ENCODE results near the gene GAL.

GRCh38 chr11:68684142-68685320 is at the start of gene GAL:
Gene GAL (plus strand): TSS chr11:68684544.
- PRO-cap, 2 experiments, result peak in 2 of 2 experiments; most common plus-strand start chr11:68684544 (in 2)
- RAMPAGE, long total RNA, 5 experiments, result no peak in any of the 5 experiments

DNA sequence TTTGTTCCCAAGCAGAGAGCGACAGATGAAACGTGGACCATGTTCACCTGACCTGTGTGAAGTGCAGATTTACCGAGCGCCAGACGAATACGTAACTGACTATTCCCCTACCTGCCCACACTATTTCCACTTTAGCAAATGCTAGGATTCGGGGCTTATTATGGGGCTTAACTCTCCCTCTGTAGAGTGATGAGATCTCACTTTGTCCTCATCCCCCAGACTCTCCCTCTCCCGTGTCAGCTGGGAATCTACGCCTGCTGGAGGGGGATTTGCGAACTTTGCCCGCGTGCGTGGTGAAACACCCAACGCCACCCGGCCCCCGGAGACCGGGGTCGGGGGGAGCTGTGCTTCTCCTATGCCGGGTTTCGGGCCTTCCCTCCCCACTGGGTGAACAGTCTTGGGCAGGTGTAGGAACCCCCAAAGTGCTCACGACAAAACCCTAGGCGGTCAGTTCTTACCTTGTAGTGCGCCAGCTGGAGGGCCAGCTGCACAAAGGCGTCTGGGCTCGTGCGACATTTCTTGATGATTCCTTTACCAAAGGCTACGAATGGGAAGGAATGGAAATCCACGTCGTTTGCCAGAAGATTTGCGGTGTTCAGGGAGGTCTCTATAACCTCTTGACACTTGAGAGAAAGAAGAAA is 21.6 kb upstream of the TESMIN start:
- PRO-cap, 2 experiments, result no peak in any of the 2 experiments
- RAMPAGE, long total RNA, 5 experiments, result no peak in any of the 5 experiments

- PRO-cap, 2 experiments, result no peak in any of the 2 experiments
- RAMPAGE, long total RNA, 5 experiments, result no peak in any of the 5 experiments
Measured at GRCh38 chr11:68796808-68797318, 44.9 kb downstream of the CPT1A start.

- PRO-cap, 2 experiments, result no peak in any of the 2 experiments
- RAMPAGE, long total RNA, 5 experiments, result no peak in any of the 5 experiments
Measured at GRCh38 chr11:68812320-68812939, 29.3 kb downstream of the CPT1A start.

DNA sequence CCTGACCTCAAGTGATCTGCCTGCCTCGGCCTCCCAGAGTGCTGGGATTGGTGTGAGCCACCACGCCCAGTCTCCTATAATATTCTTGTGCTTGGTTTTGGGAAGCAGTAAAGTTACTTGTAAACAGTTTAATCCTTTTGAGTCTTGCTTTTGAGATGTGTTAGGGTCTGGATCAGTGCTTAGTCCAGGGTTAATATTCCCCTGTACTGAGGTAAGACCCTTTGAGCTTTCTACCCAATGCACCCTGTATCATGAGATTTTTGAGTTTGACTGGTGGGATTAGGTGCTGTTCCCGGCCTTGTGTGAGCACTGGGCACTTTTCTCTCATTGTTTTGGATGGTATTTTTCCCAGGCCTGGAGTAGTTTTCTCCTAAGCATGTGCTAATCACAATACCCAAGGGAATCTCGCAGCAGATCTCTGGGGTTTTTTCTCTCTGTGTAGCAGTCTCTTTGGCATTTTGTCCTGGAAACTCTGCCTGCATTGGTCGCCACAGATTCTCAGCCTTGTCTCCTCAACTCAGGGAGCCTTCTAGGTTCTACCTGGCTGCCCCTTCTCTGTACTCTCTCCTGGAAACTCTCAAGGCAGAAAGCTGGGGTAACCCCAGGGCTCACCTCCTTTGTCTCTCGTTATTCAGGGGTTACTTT is 19.9 kb downstream of the IGHMBP2 start:
- PRO-cap, 2 experiments, result no peak in any of the 2 experiments
- RAMPAGE, long total RNA, 5 experiments, result no peak in any of the 5 experiments

DNA sequence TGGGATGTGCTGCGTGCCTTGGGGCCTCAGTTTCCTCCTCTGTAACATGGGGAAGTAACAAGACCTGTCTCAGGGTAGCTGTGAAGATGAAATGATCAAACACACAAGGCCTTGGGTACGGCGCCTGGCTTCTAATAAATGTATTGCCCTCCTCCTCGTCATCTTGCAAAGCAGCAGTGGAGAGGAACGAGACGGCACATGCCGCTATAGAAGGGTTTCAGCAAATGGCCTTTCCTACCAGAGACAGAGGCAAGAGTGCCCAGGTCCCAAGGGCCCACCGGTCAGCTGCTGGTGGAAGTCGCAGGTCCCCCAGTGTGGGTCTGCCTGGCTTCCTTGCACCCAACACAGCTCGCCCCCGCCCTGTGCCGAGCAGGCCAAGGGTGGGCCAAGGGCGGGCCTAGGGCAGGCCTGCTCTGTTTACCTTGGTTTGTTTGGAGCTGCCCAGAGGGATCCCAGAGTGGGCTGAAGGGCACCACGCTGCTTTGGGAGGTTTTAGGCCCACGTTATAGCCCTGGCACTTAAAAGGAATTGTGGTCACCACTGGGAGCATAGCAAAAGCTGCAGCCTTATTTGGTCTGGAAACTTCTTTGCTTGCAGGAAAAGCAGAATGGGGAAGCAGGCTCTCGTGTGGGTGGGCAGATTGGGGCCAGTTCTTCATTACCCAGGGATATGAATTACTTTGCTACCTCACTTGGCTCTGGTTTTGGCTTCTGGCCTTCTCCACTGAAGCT is 38.1 kb downstream of the MRGPRD start:
- PRO-cap, 2 experiments, result no peak in any of the 2 experiments
- RAMPAGE, long total RNA, 5 experiments, result no peak in any of the 5 experiments

GRCh38 chr11:69008053-69008599 is 4.9 kb downstream of the MRGPRF start:
- PRO-cap, 2 experiments, result no peak in any of the 2 experiments
- RAMPAGE, long total RNA, 5 experiments, result no peak in any of the 5 experiments

GRCh38 chr11:69012829-69013054 is 304 bp downstream of the MRGPRF start:
- PRO-cap, 2 experiments, result no peak in any of the 2 experiments
- RAMPAGE, long total RNA, 5 experiments, result no peak in any of the 5 experiments

DNA sequence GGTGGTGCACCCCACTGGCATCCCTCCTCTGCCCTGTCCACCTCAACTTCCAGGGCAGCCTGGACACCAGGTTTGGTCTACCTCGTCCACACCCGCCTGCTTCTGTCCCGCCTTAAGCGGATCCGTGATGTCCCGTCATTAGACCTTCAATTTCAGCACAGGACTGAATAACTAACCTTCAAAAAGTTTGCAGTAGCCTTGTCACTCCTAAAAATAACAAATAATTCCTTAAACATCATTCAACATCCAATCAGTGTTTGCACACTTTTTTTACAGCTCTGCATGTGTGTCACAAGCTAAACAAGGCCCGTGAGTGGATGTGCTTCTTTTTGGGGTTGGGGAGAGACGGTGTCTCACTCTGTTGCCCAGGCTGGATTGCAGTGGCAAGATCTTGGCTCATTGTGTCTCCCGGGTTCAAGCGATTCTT is 5.2 kb upstream of the MRGPRF start:
- PRO-cap, 2 experiments, result no peak in any of the 2 experiments
- RAMPAGE, long total RNA, 5 experiments, result no peak in any of the 5 experiments

DNA sequence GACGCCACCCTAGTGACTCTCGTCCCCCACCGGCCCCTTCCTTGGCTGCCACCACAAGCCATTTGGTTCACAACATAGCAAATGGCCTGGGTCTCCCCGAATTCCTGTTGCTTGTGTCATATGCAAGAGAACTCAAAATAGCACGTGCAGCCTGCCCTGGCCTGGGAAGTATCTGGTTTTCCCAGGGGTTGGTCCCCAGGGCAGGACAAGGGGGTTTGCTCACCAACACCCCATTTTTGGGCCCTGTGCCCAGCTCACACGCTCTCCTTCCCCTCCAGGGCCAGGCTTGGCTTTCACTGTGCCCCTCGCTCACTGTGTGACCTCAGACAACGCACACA is 12.8 kb upstream of the TPCN2 start:
- PRO-cap, 2 experiments, result no peak in any of the 2 experiments
- RAMPAGE, long total RNA, 5 experiments, result no peak in any of the 5 experiments

- PRO-cap, 2 experiments, result no peak in any of the 2 experiments
- RAMPAGE, long total RNA, 5 experiments, result no peak in any of the 5 experiments
Measured at GRCh38 chr11:69151735-69152188, 4.0 kb upstream of the SMIM38 start.

DNA sequence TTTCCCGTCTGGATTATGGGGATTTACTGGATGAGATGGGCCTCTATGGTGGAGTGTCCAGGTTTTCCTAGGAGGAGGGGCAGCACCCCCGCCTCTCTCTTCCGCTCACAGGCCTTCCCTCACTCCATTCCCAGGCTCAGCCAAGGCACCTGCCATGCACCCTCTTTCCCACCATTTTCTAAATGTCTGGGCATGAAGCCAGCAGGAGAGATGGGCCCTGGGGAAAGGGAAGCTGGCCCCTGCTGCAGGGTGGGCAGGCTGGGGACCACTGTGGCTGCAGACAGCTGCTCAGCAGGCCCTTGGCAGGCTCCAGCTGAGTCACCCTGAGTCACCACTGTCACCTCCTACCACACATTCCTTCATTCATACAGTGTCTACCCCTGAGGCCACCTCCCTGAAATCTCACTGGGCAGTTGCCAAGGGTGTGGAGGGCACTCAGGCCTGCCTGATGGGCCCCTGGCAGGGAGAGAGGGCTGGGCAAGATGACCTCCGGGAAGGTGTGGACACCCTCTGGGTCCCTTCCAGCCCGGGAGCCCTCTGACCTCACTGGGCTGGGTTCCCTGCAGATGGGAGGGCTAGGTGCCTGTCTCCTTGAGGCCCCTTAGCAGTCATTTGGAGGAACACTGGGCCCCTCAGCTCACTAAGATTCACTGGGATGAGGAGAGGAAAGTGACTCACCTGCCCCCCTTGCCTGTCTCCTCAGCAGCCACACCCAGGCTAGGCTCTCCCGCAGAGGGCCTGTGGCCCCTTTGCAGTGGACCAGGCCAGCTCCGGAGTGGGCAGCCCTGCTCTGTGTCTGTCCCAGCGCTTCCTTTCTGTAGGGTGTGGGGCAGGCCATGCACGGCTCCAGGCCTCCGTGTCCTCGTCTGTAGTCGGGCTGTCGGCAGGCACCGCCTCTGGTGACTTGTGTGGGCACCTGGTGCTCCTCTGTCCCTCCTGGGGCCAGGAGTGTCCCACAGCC is 7.8 kb downstream of the MYEOV start:
- PRO-cap, 2 experiments, result peak in 1 of 2 experiments; most common plus-strand start position 406 of the sequence (in 1); most common minus-strand start position 276 of the sequence (in 1)
- RAMPAGE, long total RNA, 5 experiments, result no peak in any of the 5 experiments

DNA sequence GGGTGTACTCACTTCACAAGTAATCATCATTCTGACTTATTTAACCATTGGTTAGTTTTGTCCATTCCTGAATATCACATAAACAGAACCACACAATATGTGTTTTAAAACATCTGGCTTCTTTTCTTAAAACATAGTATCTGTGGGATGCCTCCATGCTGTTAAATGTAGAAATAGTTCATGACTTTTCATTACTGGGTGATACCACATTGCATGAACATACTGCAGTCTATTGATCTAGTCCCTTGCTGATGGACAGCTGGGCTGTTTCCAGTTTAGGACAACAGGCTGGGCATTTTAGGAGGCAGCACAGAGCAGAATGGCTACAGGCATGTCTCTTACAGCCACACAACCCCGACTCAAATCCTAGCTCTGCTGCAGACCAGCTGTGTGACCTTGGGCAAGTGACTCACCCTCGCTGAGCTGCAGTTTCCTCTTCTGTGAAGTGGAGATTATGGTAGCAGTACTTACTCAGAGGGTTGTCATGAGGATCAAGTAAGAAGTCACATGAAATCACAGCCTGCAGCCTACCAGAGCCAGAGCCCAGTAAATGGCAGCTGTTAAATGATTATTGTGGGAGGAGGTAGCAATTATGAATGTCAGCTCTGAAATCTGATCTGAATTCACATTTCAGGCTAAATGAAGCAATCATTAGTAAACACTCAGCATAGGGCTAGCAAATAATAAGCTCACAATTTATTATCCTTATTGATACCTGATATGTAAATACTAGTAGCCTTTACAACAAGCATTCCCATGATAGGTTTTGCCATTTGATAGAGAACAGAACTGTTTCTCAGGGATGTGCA is 58.7 kb downstream of the MYEOV start:
- PRO-cap, 2 experiments, result no peak in any of the 2 experiments
- RAMPAGE, long total RNA, 5 experiments, result no peak in any of the 5 experiments

DNA sequence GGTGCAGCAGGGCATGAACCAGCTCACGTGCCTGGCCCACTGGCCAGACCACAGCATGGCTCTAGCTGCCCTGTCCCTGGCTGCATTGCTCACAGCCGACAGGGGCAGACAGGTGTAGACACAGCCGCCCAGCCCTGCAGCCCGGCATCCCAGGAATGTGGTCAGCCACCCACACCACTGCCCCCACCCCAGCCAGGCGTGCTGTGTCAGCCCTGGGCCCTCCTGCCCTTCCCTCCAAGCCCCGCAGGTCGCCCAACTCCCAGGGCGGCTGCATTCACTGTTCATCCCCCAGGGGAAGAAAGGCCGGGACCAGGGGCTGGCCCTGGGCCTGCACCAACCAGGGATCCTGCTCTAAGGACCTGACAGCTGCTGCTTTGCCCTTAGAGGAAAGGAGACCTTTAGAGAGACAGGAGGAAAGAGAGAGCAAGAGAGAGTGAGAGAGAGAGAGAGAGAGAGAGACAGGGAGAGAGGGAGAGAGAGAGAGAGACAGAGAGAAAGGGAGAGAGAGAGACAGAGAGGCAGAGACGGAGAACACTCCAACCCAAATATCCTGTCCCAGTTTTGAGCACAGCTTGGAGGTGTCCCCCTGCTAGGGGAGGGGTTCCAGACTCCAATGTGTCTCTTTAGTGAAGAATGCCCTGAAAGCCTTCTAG is 143.3 kb downstream of the MYEOV start:
- PRO-cap, 2 experiments, result peak in 1 of 2 experiments; most common plus-strand start position 237 of the sequence (in 1); most common minus-strand start position 87 of the sequence (in 1)
- RAMPAGE, long total RNA, 5 experiments, result no peak in any of the 5 experiments

- PRO-cap, 2 experiments, result peak in 2 of 2 experiments; most common plus-strand start chr11:69443402 (in 1); most common minus-strand start chr11:69443347 (in 1)
- RAMPAGE, long total RNA, 5 experiments, result no peak in any of the 5 experiments
Measured at GRCh38 chr11:69442735-69443709, 149.1 kb downstream of the MYEOV start.

GRCh38 chr11:69465313-69466153 is 171.6 kb downstream of the MYEOV start:
- PRO-cap, 2 experiments, result no peak in any of the 2 experiments
- RAMPAGE, long total RNA, 5 experiments, result no peak in any of the 5 experiments

GRCh38 chr11:69515194-69515617 is 125.8 kb upstream of the CCND1 start:
- PRO-cap, 2 experiments, result no peak in any of the 2 experiments
- RAMPAGE, long total RNA, 5 experiments, result no peak in any of the 5 experiments

GRCh38 chr11:69570034-69570559 is 70.9 kb upstream of the CCND1 start:
- PRO-cap, 2 experiments, result no peak in any of the 2 experiments
- RAMPAGE, long total RNA, 5 experiments, result no peak in any of the 5 experiments

- PRO-cap, 2 experiments, result peak in 2 of 2 experiments; most common plus-strand start chr11:69638463 (in 1); most common minus-strand start chr11:69638439 (in 2)
- RAMPAGE, long total RNA, 5 experiments, result no peak in any of the 5 experiments
Measured at GRCh38 chr11:69638052-69638796, 2.7 kb upstream of the CCND1 start.

GRCh38 chr11:69918093-69918719 is 99.0 kb upstream of the FGF3 start:
- PRO-cap, 2 experiments, result no peak in any of the 2 experiments
- RAMPAGE, long total RNA, 5 experiments, result no peak in any of the 5 experiments